GM23338 (cell line): ENCODE results near the genes C7 and CCDC152.

DNA sequence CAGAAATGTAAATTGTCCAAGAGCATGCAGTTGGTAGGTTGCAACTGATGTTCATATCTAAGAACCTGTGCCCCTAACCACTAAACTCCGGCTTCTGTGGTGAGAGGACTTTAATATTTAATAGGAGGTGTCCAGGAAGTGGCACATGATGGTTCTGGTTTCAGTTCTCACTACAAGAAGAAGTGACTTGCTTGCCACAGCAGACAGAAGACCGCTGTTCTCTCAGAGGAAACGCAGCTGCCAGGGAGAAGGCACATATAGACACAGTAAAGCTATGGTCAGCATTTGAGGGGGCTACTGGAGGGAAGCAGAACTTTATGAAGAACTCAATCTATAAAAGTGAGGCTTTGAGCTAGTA, 36.2 kb upstream of the DAB2 start:
- PRO-cap, result no peak
- RAMPAGE, long total RNA, result no peak

DNA sequence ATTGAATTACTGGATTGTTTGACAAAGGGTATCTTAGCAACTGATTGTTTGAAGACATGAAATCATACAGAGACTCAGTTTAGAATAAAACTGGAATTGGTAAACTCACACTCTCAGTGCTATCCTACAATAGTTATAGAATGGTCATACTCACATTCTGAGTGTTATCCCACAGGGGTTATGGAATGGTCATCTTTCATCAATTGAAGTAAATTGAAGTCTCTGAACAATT, 358.1 kb upstream of the PTGER4 start:
- PRO-cap, result no peak
- RAMPAGE, long total RNA, result no peak

GRCh38 chr5:40754994-40755316, 806 bp downstream of the TTC33 start:
- PRO-cap, result bidirectional peak, plus-strand start at chr5:40755189, minus-strand start at chr5:40755146
- RAMPAGE, long total RNA, result no peak

DNA sequence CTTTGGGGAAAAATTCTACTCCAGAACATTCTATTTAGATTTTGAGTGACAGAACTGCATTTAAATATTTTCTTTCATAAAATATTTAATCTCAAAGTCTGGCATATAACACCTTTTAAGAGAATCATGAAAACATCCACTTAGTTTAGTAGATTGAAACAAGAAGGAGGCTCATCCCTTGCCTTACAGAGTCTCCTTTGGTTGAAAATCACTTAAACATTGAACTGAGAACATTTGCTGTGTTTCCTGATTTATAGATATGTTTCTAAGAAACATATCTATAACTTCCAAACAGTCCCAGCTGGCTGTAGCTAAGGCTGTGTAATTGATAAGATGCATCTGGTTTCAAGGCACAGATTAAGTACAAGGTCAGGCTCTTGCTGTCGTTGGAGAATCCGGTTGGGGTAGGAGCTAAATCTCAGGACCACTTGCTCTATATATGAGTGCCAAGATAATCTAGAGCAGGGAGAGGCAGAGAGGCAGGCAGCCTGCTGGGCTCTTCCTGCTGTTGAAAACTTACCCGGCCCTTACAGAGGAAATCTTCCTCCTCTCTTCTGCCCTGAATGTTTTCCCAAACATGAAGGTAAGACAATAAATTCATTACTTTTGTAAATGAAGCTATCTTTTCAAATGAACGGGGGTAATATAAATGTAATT, at the start of gene C7:
C7 (plus strand) TSS at position 464 of the 657 bp plus-strand sequence.
- PRO-cap, result no peak
- RAMPAGE, long total RNA, result no peak

DNA sequence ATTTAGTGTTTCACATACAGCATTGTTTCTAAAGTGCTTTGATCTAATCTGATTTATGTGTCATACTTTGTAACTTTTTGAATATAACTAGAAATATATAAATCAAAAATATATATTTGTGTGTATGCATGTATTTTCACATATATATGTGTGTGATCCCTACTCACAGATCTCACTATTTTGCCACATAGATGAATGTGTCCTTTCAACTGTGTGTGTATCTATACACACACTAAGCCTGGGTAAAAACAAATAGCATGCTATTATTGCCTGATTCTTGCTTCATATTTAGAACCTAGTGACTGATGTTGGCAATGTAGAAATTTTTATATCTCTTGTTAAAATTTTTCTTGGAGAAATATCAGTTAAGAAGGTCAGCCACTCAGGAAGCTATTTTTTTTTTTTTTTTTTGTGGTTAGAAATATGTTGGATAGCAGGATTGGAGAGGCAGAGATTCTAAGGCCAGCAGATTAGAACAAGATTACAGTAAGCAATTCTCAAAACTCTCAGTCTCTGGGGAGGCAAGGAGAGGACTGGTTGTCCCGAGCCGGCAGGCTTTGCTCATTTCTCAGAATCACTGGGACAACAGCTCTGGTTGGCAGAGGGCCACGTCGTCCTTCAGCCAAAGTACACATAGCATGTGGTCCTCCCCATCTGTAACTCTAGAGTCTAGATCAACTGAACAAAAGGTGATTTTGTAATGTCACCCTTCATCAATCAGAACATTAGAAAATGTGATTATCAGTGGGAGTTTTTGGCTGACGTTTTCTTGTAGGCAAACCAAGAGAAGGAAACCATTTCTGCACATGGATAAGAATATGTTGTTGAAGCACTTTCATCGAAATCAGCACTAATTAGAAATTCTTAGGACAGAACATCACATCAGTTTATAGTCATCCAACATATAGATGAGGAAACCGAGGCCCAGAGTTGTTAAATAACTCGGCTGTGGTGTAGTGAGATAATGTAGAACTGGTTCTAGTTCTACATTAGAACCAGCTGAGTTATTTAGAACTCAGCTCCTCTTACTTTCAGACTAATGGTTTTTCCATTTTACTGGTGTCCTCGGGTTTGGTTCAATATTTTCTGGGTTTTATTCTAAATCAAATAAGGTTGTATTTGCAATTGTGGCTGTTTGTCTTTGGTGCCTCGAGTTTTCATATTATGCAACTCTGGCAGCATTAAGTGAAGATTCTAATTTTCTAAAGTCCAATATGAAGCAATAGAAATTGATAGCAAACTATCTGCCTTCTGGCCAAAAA, 19.5 kb downstream of the C6 start:
- PRO-cap, result no peak
- RAMPAGE, long total RNA, result no peak

- PRO-cap, result no peak
- RAMPAGE, long total RNA, result no peak
Observed at GRCh38 chr5:41211431-41211881, 1.9 kb downstream of the C6 start.

DNA sequence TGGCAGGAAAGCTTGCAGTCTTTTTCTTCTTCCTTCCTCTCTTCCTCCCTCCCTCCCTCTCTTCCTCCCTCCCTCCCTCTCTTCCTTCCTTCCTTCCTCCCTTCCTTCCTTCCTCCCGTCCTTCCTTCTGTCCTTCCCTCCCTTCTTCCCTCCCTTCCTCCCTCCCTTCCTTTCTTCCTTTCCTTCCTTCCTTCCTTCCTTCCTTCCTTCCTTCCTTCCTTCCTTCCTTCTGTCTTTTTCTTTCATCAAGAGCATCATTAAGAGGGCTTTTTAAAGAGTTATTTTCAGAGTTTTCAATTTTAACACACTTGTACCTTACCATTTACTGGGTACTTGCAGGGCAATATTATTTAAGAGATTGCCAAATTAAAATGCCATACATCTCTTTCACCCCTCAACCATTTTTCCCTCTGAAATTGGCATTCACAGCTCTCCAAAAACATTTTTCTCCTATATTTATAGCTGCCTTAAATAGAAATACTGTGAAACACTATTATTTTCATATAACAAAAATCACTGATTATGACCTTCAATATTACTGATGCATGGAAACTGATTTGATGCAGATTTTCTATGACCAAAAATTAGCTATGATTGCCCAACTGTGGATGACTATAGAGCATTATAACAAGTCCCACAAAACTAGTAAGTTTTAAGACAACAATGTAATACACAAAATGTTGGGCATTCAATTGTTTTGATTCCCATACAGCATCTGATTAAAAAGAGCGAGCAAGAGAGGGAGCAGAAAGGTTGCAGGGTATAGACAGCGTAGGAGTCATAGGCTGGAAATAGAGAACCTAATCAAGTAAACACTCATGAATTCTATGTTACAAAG, 99.4 kb upstream of the C6 start:
- PRO-cap, result no peak
- RAMPAGE, long total RNA, result no peak

- PRO-cap, result no peak
- RAMPAGE, long total RNA, result no peak
Observed at GRCh38 chr5:41926941-41927478, 1.9 kb downstream of the FBXO4 start.

- PRO-cap, result no peak
- RAMPAGE, long total RNA, result no peak
Observed at GRCh38 chr5:42516667-42517241, 93.5 kb downstream of the GHR start.

- PRO-cap, result no peak
- RAMPAGE, long total RNA, result no peak
Observed at GRCh38 chr5:42543705-42544215, 120.5 kb downstream of the GHR start.

- PRO-cap, result no peak
- RAMPAGE, long total RNA, result no peak
Observed at GRCh38 chr5:42550486-42551234, 127.4 kb downstream of the GHR start.

- PRO-cap, result no peak
- RAMPAGE, long total RNA, result no peak
Observed at GRCh38 chr5:42557664-42558213, 134.5 kb downstream of the GHR start.

- PRO-cap, result bidirectional peak, plus-strand start at chr5:42756818, minus-strand start at chr5:42756719
- RAMPAGE, long total RNA, result start-site peak on the plus strand at chr5:42756818-42756856, 1,147 and 165 reads in 2 replicates
Observed at GRCh38 chr5:42756610-42757075, at the start of gene CCDC152. Gene CCDC152 (plus strand): TSS chr5:42756818.

GRCh38 chr5:42811027-42811738, 509 bp downstream of the SELENOP start:
- PRO-cap, result no peak
- RAMPAGE, long total RNA, result no peak

GRCh38 chr5:42840159-42840835, 28.6 kb upstream of the SELENOP start:
- PRO-cap, result no peak
- RAMPAGE, long total RNA, result no peak

- PRO-cap, result no peak
- RAMPAGE, long total RNA, result no peak
Observed at GRCh38 chr5:42990390-42990738, 49.8 kb downstream of the ANXA2R start.

DNA sequence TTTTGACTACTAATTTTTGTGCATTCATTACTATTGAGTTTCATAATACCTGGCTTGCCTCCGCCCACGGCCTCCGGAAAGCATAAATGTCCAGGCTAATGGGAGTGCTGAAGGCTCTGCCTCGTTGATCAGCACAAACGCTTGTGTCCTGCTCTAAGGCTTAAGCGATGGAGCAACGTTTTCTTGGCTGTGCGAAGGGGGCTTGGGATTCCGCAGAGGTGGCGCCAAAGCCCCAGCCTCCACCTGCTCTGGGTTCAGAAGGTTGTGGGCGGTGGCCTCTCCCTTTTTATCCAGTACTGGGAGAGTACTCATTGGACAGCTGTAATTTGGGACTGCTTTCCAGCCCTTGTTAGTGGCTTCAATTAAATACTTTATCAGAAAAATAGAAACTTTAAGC, 19.7 kb downstream of the ANXA2R start:
- PRO-cap, result no peak
- RAMPAGE, long total RNA, result no peak

- PRO-cap, result no peak
- RAMPAGE, long total RNA, result no peak
Observed at GRCh38 chr5:43074502-43074982, 34.4 kb upstream of the ANXA2R start.

GRCh38 chr5:43289229-43289751, 23.9 kb downstream of the HMGCS1 start:
- PRO-cap, result no peak
- RAMPAGE, long total RNA, result no peak

GRCh38 chr5:43309893-43310439, 3.2 kb downstream of the HMGCS1 start:
- PRO-cap, result no peak
- RAMPAGE, long total RNA, result no peak